ENCODE measurements around a stretch of chr15.

DNA sequence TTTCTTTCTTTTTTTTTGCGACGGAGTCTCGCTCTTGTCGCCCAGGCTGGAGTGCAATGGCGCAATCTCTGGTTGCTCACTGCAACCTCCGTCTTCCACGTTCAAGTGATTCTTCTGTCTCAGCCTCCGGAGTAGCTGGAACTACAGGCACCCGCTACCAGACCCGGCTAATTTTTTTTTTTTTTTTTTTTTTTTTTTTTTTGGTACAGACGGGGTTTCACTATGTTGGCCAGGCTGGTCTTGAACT lies 1.2 kb downstream of the SPINT1 start:
- PRO-cap, result no peak

GRCh38 chr15:40922102-40923016 lies 6.8 kb upstream of the DLL4 start:
- PRO-cap, result no peak

- PRO-cap, result no peak
These were observed 3.4 kb upstream of the DLL4 start for GRCh38 chr15:40925196-40926638.

DNA sequence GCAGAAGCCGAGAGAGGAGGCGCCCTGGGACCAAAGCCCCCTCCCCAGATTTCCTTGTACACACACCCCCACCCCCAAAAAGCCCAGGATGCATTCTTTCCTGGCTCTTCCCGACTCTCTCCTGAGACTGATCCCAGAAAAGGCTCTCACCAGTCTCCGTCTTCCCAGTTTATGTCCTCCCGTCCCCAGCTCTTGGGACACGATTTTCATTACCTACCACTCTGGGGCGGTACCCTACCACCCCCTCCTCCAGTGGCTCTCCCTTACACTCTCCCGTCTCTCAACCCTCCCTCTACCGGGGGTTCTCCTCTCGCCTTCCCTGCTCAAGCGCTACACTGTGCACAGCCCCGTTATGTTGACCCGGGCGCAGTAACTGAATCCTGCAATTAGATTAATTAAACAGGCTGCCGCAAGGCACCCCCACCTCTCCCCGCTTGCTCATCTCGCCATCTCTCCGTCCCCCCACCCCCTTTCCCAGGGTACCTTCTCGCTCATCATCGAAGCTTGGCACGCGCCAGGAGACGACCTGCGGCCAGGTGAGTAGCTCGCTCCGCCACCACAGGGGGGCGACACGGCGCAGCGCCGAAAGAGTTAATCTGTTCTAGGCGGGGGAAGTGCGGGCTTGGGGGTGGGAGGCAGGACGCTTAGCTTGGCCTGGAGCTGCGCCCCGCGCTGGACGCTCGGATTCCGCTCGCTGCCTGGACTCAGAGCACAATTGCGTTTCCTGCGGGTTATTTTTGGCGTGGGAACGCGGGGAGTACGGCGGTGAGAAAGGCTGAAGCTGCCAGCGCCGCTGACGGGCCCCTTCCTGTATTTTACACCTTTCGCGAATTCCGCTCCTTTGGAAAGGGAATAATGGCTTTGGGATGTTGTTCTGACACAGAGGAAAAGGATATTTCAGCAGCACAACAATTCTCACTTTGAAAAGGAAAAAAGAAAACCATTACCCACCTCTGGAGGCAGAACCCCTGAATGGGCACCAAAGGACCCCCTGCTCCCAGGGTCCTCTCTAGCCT lies 1.3 kb downstream of the DLL4 start:
- PRO-cap, result no peak

GRCh38 chr15:40937844-40938632 lies 8.9 kb downstream of the DLL4 start:
- PRO-cap, result no peak

GRCh38 chr15:41019260-41019869 lies 66.1 kb downstream of the CHAC1 start:
- PRO-cap, result no peak

DNA sequence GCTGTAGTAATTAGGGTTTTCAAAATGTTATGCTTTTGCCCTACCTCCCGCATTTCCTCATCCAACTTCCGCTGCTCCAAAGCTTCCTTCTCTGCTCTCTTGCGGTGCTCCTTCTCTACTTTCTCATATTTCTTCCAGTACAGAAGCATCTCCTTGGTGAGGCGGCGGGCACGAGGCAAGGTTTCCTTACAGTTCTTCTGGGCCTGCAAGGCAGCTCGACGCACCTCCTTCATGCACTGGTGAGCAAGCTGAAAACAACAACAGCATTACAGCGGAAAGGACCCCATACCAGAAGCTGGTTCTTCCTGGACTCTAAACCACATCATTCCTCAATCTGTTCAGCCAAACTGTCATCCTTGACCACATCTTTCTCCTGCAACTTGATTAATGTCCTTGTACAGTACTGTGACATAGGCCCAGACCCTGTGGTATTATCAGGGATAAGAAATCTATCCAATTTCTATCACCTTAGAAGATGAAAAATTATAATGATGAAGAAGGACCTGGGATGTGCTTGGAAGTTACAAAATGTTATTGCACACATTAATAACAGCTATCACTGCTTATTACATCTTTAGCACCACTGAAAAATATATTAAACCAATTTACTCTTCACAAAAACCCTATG lies 36.3 kb downstream of the INO80 start:
- PRO-cap, result no peak

DNA sequence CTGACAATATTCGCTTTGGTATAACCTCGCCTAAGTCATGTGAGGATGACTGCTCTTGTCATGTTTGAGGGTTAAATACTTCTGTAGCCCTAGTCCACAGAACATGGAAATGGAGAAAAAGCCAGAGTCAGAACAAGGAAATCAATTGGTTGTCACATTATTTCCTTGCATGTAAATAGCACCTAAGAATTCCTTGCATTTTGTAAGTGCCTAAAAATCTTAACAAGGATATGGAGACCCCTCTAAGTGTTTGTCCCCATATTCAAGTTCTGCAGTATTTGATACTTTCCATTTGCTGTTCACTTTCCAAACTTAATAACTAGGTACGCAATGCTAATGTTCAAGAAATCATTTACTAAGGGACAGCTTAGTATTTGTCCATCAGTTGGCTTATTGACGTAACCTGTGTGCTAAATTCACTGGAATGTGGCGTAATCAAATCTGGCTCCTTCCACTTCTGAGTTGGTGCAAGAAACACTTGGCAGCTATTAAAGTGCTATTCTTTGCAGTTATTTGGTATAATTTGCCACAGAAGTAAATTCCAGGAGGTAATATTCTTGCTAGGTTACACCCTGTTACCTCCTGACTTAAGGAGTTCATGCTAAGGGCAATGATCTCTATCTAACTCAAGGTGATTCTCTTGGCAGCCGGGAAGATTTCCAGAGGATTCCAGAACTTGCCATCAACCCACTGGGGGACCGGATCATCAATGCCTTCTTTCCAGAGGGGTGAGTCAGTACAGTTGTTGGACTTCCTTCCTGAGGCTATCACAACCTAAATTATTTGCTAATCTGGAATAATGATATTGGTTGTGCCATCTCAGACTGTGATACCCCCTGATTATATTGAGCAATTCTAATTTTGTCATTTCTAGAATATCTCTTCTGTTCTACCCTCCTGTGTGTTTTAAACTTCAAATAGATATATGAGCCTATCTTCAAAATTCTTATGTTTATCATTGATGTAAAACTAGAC lies 25.5 kb downstream of the CHP1 start:
- PRO-cap, result no peak

- PRO-cap, result no peak
These were observed 48.4 kb downstream of the CHP1 start for GRCh38 chr15:41279361-41280009.

GRCh38 chr15:41333059-41333659 lies 478 bp downstream of the NUSAP1 start:
- PRO-cap, result unidirectional peak, plus-strand start at chr15:41333244; unidirectional peak, plus-strand start at chr15:41333339

DNA sequence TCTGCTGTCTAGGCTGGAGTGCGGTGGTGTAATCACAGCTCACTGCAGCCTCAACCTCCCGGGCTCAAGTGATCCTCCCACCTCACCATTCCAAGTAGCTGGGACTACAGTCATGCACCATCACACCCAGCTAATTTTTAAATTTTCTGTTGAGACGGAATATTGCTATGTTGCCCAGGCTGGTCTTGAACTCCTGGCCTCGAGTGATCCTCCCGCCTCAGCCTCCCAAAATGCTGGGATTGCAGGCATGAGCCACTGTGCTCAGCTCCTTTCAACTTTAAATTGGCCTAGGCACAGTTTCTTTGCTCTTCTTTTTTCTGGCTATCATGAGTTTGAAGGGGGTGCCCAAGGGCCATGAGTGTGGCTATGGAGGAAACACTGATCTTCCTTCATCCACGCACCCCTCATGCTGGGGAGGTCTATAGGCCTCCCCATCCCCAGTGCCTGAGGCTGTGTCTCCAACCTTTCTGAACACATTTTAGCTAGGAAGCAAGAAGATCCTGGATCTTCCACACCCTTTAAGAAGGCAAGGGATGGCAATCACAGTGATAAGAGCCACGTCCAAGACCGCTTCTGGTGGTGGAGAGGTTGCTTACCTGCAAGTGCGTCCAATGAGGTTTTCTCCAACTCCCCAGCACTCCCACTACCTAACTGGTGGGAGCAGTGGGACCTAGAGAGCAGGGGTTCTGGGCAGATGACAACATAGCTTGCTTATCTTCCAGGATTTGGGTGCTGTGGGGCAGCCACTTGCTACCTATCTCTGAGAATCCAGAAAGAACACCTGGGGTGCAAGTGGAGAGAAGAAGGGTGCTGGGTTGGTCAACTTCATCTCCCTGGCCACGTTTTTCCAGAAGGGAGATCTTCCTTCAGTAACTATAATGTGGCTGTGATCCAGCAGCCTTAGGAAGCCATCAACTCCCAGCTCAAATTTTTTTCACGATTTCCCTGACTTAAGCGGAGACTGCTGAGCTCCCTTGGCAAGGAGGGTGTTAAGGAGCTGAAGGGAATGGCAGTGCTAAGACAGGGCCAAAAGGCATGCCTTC lies 9.5 kb upstream of the ITPKA start:
- PRO-cap, result no peak

GRCh38 chr15:41501405-41501784 lies 7.7 kb downstream of the ITPKA start:
- PRO-cap, result no peak

- PRO-cap, result no peak
These were observed 546 bp downstream of the LTK start for GRCh38 chr15:41513032-41513530.

DNA sequence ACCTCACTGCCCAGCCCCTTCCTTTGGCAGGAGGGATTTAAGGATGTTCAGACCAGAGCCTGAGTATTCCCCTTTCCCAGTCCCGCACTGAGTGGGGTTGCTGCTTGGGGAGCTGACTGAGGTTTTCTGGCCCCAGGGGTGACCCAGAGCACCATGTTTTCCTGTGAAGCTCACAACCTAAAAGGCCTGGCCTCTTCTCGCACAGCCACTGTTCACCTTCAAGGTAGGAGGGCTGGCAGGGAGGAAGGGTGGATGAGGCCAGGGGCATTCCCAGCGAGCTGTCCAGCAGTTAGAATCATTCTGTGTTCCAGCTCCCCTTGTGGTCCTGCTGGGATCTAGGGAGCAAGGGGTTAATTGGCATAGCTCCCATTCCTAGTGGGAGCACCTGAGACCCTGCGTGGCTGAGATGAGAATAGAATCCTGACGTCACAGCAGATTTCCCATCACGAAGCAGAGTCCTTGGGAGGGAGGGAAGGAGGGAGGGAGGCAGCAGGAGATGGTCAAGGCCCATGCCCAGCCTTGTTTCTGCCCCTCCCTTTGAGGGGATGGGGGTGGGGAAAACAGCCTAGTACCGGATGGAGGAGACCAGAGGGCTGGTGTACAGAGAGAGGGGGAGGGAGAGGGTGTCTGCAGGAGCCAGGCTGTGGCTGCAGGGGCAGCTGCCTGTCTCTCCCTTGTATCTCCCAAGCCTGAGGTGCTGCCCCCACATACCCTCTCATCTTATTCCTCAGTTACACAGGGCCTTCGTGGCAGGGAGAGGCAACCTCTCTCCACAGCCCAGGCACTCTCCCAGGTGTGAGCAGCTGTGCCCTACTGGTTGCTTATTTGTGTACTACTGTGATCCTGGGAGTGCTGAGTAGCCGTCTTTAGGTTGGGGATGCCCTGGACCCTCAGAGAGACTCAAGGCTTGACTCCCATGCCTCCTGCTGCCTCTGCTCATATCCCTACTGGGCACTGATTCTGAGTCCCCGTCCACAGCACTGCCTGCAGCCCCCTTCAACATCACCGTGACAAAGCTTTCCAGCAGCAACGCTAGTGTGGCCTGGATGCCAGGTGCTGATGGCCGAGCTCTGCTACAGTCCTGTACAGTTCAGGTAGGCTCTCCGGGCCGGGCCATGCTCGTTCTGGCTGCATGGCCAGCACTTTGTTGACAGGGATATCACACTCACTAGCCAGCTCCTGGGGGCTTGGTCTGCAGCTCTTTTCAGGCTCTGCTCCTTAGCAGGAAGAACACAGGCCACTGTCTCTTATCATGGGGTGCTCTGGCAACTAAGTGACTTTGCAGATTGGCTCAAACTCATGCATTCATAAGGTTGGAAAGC lies 5.5 kb downstream of the TYRO3 start:
- PRO-cap, result no peak

DNA sequence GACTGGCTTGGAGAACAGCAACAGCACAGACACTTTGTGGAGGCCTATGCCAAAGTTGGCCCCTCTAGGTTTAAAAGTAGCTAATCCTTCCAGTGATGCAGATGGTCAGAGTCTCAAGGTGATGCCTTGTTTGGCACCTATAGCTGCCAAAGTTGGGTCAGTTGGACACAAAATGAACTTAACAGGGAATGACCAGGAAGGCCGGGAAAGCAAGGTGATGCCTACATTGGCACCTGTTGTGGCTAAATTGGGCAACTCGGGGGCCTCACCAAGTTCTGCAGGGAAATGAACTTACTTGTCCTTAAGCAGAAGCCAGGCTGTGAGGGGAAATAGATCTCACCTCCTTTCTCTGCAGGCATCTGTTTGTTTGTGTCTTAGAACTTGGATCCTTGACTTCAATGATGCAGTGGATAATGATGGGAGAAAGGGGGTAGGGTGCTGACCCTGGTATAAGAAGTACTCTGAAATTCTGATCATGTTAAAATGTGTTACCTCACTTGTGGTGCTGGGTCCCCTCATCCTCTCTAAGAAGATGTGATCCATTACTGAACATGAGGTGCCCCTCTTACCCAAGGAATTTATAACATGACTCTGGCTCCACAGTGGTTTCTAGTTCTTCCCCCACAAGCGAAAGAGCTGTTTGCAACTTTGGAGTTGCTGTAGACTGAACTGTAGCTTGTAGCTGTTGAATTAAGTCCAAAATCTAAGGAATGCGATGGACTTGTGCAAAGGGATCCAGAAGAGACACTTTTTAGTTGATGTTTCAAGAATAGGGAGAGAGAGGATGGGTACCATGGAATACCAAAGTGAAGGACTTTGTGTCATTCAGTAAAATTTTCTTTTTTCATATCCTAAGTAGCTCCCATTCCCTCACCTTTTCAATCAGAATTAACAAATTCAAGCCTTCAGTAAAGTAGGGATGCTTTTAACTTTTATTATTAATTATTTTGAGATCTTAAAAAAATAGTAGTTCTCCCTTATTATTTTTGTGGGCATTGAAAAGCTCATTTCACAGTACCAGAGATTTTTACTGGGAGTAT lies 7.0 kb upstream of the MAPKBP1 start:
- PRO-cap, result no peak

DNA sequence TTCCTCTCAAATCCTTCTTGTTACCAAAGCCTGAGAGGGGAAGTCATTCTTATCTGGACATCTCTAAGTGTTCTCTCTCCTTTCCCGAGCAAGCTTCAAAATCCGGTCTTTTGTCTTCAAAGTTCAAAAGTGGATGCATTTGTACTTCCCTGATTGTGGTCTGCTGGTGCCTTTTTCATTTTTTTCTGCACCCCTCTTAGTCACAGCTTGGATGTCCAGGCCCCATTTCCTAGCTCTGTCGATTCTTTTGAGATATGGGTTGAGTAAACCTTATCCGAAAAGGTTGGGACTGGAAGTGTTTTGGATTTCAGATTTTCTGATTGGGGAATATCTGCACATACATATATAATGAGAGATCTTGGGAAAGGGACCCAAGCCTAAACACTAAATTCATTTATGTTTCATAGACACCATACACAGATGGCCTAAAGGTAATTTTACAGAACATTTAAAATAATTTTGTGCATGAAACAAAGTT lies 34.7 kb downstream of the EHD4 start:
- PRO-cap, result no peak

- PRO-cap, result no peak
These were observed 28.1 kb downstream of the EHD4 start for GRCh38 chr15:41944167-41944768.

DNA sequence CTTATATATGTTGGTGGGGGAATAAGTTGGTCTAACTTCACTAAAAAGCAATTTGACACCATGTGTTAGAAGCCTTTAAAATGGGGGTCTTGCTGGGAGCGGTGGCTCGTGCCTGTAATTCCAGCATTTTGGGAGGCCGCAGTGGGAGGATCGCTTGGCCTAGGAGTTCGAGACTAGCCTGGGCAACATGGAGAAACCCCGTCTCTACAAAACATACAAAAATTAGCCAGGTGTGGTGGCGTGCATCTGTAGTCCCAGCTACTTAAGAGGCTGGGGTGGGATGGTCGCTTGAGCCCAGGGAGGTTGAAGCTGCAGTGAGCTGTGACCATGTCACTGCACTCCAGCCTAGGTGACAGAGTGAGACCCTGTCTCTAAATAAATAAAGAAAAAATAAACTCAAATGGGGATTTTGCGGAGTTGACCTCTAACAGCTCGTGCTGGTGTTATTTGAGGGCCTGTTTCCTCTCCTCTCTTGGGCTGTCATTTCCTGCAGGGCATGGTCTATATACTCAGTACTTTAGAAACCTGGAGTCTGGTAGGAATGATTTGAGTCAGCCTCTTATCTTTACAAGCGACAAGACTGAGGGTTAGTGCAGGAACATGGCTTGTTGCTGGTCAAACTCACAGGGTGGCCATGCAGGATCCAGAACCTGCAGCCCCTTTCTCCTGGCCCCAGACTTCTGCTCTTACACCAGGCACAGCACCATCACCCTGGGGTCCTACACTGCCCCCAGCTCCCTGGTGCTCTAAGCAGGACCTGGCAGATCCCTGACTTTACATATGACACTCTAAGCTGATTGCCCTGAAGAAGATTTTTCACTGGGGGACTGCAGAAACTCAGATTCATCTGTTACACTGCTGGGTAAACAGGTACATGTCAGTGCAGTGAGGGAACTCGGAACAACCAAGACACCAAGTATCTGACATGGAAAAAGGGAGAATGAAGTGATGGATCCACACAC lies 15.1 kb downstream of the EHD4 start:
- PRO-cap, result no peak

- PRO-cap, result no peak
These were observed 13.0 kb upstream of the PLA2G4D start for GRCh38 chr15:42107372-42107815.

- PRO-cap, result no peak
These were observed 28.0 kb upstream of the CAPN3 start for GRCh38 chr15:42331293-42331682.